RPMI7951 (cell line): ENCODE measurements around a stretch of chr7.

DNA sequence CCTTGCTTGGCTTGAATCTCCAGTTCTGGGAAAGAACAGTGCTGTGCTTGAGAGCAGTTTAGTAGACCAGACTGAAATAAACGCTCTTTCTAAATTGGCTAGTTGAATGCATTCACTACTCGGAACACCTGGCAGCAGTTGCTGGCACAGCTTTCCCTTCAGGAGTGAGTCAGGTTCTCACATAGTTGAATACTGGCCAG lies 16.5 kb downstream of the STMP1 start:
- RAMPAGE, long total RNA = no peak

DNA sequence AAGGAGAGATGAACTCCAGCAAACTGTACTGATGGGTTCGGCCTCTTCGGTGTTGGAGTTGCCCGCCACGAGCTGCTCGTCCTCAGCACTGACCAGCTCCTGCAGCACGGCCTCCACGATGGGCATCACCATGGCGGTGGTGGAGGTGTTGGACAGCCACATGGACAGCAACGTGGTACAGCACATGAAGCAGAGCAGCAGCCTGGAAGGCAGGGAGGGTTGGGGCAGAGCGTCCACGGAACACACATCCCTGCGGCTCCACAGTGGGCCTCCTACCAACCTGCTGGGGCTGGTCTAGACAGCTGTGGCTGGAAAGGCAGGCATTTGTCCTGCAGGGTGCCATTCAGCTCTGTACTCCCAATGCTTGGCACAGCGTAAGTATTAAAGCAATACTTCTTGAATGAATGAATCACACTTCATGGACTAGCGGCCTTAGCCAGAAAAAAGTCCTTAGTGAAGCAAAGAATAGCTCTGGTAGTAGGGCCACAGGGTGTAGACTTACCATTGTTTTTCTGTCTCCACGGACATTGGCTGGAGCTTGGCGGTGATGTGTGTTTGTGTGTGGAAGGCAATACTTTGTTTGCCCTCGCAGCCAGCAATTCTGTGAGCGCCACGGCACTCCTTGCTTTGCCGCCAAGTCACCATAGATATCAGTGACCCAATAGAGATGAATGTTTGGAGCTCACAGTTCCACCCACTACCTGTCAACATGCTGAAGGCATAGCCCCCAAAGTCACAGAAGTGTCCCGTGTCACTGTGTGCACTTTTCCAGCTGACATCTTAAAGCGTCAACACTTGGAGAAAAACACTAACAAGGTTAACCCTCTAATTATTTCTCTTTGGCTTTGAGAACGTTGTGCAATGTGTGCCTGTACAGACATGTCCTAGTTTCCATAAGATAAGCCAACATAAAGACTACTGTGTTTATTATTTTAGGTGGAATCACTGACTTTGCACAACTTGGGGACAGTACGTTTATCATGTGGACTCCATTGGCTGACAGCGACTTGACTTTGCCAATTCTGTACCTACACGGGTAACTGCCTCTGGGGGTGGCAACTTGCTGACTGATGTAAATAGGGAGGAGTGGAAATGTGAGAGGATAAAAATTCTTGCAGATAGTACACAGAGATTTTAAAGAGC lies 21.5 kb downstream of the SLC13A4 start:
- RAMPAGE, long total RNA = no peak

- RAMPAGE, long total RNA = no peak
These were observed 2.4 kb downstream of the CHRM2 start for GRCh38 chr7:136870942-136871188.

DNA sequence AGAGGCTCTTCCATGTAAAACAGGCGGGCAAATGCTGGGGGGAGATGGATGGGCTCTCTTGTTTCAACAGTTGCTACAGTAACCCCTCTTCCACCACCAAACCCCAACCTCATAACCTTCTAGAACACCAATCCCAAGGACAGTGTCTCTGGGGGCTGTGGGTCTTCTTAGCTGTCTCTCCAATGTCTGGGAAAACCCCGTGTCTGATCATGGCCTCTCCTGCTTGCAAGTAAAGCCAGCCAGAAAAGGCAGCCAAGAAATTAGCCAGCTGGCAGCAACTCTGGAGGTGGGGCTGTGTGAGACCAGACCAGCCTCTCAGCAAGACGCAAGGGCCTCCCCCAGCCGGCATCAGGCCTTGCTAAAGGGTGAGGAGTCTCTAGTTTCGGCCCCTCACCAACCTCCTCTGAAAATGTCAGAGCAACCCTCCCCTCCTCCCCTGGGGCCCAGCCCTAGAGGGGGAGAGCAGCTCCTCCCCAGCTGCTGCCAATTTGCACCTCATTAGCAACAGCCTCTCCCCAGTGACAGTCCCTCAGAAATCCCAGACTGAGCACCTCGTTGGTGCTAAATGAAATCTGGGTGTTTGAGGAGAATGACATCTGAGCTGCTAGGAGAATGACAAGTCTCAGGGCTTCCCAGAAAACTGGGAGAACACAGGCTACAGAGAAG lies 26.1 kb downstream of the DGKI start:
- RAMPAGE, long total RNA = no peak

DNA sequence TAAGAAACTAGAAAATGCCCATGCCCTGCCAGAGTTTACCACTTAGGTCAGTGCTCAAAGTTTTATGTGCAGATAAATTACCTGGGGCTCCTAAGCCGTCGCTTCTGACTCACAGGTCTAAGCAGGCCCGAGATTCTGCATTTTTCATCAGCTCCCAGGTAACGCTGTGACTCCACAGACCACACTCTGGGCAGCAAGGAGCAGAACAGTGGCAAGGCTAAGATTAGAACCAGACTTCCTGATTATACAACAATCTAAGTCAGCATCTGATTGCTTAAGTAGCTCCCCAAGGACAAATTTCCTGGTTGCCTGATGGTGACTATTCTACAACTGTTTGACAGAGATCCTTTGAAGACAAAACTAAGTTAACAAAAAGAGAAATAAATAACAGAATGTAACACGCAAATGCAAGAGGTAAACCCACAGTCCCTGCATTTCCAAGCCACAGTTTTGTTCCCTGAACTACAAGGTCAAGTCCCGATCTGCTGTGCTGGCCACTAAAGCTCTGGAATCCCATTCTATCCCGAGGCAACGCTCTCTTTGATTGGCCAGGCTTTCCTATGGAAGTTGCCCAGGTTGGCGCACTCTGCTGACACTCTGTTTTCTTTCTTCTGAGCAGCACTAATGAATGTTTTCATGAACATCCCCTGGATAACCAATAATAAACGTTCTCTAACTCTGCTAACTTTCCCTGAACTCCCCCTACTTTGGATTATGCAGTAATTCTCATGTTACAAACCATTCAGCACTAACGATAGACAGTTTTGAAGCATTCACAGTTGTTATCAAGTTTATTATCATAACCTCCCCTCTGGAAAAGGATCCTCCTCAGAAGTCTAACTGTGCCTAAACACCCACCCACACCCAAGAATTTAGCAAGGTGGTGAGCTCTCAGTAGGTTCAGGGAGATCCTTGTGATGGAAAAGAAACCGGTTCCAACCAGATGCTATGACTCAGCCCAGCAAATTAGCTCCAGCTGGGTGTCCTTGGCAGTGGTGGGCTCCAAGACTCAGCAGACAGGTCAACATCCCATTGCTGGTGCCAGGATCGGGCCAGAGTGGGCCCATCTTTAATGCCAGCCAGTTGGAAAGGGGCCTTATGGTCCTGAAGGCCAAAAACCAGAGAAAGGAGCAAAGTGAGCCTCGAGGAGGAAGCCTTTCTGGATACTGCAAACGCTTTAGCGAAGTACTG lies 68.7 kb downstream of the CREB3L2 start:
- RAMPAGE, long total RNA = no peak

GRCh38 chr7:137961655-137962574 lies 40.0 kb downstream of the CREB3L2 start:
- RAMPAGE, long total RNA = no peak

DNA sequence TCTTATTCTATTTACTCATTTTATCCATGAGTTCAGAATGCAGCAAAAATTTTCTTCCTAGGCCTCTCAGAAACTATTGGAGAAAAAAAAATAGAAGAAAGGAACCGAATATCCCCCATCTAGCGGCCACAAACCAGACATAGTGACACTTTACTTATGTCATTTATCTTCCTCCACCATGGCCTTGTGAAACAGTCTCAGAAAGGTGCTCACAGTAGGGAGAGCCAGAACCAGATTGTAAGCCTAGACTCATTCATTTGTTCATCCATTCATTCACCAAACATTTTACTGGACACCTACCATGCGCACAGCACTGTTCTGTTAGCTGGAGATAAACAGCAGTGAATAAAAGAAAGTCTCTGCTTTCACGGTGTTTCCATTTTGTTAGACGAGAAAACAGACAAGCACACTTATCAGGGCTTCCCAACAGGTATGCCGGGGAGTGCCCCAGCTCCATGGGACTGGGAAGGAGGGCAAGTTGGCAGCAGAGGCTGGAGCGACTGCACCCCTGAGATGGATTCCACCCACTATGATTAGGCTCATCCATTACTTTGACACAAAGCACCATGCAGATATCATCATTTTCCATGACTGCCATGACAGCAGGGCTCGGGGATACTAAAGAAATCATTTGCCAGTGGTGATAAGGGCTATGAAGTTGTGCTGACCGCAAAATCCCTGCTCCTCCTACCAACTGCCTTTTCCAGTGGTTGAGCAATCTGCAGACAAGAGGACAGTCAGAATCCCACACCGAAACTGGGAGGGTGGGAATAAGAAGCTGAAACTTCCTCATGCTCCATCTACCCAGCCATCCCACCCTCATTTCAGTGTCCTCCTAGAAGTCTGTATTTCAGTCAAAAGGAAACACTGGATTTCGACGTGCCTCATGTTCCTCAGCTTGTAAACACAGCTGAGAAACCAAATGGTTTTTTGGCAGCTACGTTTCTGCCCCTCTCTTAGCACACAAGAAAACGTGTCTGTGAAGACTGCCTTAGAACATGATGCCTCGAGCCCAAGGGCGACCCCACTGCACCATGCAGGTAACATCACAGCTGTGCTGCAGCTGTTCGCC lies 15.6 kb downstream of the CREB3L2 start:
- RAMPAGE, long total RNA = no peak

DNA sequence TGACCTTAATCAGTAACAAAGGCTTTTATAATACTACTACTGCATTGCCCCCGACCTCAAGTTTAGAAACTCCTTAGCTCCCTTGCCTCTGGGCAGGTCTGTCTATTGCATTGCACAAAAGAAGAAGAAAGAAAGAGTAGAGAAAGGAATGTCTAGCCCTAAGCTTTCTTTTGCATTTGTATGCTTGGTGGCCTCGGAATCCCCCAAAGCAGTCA lies 93.0 kb downstream of the AKR1D1 start:
- RAMPAGE, long total RNA = no peak

DNA sequence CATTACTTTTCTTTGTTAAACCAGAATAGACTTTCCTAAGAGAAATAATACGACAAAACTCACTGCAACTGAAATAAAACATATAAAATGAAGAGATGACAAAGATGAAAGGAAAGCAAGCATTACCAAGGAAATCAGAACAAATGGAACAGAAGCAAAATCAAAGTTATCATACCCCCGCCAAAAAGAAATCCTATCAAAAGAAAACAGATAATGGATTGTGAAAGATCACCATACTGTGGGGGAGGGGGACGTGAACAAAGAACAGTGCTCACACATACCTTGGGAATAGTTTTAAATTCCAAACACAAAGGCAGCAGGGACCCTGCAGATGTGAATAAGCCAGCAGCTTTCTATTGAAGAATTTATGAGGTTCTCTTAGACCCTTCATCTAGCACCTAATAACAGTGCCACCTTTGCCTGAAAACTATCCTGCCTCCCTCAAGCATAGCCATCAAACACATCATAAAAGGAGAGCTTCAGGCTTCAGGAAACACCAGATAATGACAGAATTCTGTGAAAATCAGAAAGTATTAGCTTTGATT lies 94.0 kb downstream of the AKR1D1 start:
- RAMPAGE, long total RNA = no peak

- RAMPAGE, long total RNA = no peak
These were observed 60.4 kb downstream of the TRIM24 start for GRCh38 chr7:138520308-138521051.

DNA sequence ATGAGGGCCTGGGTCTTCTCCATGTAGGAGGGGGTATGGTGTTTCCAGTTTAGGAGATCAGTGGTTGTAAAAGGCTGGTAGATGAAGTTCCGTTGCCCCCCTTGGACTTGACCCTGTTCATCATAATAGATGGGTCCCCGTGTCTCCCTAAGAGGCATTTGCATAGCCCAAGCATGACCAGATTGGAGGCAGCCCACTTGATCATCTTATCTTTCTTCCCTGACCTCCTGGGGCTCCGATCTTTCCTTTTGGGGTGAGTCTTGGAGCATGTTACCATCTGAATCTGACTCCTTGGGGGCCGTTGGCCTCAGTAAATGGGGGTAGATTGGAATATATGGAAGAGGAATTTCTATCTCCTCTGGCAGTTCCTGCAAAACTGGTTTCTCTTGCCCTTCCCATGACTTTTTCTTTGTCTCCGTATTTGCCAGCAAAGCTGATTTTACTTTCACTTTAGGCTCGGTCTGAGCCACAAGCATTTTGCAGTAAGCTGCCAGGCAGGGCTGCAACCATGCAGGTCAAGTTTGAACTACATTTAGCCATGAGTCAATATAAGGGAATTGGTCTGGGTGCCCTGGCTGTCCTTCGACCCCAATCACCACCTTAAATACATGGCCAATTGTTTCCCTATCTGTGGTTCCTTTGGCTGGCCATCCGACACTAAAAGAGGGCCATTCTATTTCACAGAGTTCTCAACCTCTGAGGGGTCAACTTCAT lies 104.2 kb downstream of the TRIM24 start:
- RAMPAGE, long total RNA = no peak

DNA sequence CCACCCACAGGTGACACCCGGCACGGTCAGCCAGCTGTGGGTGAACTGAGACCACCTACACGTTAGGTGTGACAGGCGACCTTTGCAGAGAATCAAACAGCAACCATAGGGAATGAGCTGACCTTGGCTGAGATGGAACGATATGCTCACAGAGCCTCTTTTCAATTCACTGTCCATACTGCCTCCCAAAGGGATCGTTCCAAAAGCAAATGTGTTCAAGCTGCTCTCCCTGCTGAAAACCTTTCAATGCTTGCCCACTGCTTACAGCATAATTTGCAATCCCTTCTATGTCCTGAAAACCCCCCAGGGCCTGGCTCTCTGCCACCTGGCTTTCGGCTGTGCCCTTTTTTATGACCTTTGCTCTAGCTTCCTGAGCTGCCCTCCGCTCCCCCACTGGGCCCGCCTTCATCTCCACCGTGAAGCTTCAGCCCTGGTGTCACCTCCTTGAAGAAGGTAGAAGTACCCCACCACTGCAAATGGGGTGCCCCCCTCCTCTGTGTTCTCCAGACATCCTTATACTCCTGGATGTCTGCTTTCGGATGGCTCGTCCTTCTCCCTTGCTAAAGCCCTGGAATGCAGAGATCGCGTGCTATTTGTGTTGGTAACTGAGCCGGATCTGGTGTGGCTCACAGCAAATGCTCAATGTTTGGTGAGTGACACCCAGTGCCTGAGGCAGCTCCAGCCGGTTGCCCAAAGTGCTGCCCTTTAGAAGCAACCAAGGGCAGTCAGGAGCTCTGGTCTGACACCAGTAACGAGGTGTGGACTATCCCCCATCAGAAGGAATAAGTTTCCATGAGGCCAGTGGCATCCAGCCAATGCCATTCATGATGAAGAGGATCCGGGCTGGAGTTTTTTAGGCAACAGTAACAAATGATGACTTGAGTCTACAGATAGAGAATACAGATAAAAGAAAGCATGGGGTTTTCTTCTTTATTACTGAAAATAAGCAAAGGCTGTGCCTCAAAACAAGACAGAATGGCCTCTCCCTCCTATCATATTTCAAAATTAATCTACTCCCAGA lies 90.3 kb downstream of the KIAA1549 start:
- RAMPAGE, long total RNA = no peak

- RAMPAGE, long total RNA = no peak
These were observed 22.6 kb downstream of the KIAA1549 start for GRCh38 chr7:138958520-138959141.

GRCh38 chr7:139043735-139044644 lies 8.1 kb upstream of the ZC3HAV1L start:
- RAMPAGE, long total RNA = no peak

DNA sequence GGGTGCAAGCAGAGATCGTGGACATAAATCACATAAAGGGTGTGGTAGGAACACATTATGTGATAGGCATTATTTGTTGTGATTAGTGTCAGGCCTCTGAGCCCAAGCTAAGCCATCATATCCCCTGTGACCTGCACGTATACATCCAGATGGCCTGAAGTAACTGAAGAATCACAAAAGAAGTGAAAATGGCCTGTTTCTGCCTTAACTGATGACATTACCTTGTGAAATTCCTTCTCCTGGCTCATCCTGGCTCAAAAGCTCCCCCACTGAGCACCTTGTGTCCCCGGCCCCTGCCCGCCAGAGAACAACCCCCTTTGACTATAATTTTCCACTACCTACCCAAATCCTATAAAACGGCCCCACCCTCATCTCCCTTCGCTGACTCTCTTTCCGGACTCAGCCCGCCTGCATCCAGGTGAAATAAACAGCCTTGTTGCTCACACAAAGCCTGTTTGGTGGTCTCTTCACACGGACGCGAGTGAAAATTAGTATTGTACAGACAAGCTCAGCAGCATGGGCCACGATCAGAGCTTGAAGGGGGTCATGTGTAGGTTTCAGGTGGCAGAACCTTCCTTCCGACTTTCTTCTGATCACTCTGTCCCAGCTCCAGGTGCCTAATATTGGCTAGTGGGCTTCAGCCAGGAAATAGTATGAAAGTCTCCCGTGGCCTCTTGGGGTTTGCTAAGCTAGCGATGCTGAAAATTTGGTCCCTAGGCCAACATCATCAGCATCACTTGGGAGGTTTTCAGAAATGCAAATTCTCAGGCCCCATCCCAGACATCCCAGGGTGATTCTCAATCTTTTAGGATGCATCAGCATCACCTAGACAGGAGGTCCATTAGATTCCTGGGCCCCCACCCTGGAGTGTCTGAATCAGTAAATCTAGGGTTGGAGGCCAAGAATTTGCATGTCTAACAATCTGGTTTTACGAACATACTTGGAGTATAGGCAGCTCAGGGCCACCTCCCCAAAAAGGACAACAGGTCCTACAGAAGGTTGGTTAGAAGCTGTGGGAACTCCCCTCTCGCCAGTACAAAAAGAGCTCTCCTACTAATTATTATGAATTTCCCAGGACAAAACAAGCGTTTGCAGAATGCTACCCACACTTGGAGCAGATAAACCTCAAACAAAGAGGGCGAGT lies 15.8 kb downstream of the ZC3HAV1 start:
- RAMPAGE, long total RNA = no peak

DNA sequence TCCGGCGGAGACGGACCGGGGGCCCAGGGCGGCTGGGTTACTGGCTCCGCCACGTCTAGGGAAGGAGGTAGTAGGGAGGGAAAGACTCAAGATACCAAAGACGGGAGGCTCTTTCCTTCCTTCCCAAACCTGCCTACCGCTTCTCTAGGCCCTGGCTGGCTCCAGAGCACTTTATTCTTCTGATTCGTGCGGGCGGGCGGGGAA lies 1.1 kb downstream of the ZC3HAV1 start:
- RAMPAGE, long total RNA = no peak

DNA sequence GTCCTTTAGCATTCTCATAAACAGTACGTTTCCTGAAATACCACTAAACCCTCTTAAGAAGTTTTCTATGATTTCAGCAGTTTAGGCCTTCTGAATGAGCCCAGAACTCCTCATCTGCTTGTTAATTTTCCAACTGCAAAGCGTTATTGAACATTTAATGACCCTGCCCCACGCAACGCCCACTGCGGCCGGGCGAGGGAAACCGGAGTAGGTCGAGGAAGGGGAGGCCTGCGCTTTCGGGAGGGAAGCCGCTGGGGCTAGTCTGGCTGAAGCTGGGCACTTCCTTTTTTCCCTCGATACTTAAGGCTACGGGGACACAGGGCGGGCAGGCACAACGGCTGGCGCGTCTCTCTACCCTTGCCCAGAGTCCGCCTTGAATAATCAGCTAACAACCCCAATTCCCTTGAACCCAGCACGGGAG lies 509 bp upstream of the UBN2 start:
- RAMPAGE, long total RNA = no peak

GRCh38 chr7:139232191-139232490 lies 1.1 kb downstream of the UBN2 start:
- RAMPAGE, long total RNA = no peak

DNA sequence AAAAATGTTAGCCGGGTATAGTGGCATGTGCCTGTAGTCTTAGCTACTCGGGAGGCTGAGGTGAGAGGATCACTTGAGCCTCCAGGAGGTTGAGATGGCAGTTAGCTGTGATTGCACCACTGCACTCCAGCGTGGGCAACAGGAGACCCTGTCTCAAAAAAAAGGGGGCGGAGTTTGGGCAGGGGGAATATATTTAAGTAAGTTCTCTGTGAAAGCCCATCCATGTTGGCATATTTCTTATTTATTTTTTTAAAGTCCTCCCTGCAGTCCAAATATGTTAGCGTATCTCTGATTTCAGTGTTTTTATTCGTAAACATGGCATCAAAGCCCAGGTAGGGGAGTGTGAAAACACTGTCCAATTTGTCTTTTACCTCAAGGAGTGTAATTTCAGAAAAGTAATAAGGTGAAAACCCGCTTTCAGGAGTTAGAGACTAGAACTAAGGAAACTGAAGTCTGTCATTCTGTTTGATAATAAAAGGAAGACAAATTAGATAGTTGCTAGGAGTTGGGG lies 49.0 kb upstream of the FMC1 start:
- RAMPAGE, long total RNA = no peak

- RAMPAGE, long total RNA = no peak
These were observed 645 bp upstream of the LUC7L2 start for GRCh38 chr7:139358934-139359564.